Right common carotid artery plus branches (tissue), 1 donor: ENCODE data around the gene CXADR.

DNA sequence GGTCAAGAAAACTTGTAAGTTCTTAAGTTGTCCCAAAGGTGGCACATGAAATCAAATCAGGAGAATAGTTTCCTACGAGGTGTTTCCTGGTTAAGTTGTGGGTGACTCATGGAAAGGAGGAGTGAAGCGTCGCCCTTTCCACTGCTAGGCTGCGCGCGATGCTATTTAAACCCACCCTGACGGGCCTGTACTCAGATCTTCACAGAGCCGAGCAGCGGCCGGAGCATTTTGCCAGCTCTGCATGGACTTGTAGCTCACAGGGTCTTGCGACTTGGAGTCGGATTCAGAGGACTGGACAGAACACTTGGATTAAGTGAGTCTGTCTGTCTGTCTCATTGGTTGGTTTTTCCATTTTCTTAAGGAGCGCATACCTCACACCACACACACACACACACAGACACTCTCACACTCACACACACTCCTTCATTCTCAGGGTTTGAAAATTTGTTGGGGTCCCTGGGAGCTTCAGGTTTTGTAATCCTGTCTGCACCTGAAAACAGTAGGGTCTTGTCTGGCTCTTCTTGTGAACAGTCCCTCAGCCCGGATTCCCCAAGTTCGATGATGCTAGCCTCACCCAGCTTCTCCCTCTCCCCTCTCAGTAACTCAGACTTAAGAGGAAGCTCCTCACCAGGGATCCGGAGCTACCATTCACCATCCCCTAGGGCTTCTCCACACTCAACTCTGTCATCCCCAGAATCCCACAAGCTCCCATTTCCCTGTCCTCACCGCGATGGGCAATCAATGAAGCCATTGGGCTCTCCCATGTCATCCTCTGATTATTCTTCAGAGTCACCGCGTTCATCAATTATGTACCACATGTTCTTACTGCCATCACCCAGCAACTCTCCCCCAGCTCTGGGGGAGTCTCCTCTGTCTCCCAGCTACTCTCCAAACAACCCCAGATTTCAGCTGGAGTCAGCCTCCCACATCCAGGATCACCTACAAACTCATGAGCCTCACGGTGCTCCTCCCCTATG is 1531.0 kb upstream of the TPTE start:
- PRO-cap, result no peak

GRCh38 chr21:9324780-9325284 is 1196.6 kb upstream of the TPTE start:
- PRO-cap, result no peak

GRCh38 chr21:14528004-14529382 is 17.6 kb downstream of the SAMSN1 start:
- PRO-cap, result unidirectional peak, minus-strand start at chr21:14528966

- PRO-cap, result no peak
These were observed 8.9 kb downstream of the SAMSN1 start for GRCh38 chr21:14536992-14537747.

- PRO-cap, result no peak
These were observed 4.1 kb upstream of the SAMSN1 start for GRCh38 chr21:14550079-14550675.

DNA sequence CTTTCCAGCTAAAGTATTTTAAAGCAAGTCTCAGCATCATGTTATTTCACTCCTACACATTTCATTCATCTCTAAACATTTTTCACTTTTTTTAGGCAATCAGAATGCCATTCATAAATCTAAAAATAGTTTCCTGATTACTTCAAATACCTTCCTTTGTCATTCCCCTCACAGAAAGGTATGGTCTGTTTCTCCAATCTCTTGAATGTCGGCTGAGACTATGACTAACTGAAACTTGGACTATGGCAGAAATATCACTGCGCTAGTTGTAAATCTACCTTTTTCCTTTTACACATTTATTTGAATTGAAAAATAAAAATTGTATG is 116.5 kb upstream of the SAMSN1 start:
- PRO-cap, result no peak

GRCh38 chr21:14691875-14692484 is 145.9 kb upstream of the SAMSN1 start:
- PRO-cap, result no peak

- PRO-cap, result no peak
These were observed 6.7 kb downstream of the NRIP1 start for GRCh38 chr21:15057739-15058862.

GRCh38 chr21:15121607-15122056 is 56.8 kb upstream of the NRIP1 start:
- PRO-cap, result no peak

DNA sequence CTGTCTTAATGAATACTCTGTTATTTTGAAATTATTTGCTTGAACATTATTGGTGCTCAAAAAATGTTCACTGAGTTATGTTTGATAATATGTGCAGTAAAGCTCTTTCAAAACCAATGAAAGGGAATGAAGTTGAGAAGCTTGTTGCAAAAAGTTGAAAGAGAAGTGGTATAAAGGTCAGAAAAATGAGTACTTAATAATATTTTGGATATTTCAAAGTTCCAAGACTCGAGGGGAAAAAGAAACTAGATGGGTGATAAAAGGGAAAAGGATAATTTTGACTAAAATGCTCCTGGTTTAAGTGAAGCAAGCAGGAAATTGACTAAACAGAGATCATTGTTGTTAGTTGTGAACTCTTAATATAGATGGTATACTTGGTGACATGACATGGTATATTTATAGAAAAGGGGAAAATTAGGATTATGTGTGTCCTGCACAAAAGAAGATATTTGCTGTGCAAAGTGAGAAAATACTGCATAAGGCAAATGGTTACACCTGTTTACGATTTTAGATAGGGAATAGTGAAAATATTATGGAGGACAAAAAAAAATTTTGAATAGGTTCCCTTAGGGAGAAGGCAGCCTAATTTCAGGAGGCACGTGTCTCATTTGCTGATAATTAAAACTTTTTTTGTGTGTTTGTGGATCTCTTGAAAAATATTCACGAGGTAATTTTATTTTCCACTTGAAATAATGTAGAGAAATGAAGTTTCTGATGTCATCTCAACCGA is 37.8 kb downstream of the USP25 start:
- PRO-cap, result no peak

- PRO-cap, result no peak
These were observed 61.6 kb downstream of the USP25 start for GRCh38 chr21:15791401-15791748.

DNA sequence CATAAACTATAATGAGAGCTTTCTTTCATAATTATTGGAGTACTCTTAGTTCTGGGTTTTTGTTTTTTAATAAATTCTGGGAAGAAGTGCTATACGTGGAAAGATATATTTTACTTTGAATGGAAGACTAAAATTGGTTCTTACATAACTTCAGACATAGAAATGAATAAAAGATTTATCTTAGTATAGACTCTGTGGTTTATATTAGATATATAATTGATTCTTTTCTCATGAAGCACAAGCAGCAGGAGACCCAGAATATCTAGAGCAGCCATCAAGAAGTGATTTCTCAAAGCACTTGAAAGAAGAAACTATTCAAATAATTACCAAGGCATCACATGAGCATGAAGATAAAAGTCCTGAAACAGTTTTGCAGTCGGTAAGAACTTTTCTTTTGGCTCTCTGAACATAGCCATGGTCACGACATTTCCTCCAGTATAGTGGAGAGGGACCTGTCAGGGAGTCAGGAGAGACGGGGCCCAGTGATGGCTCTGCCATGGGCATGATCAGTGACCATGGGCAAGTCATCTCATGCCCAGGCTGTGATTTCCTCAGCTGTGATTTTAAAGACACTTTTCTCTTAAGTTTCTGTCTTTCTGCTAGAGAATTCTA is 112.5 kb downstream of the USP25 start:
- PRO-cap, result no peak

DNA sequence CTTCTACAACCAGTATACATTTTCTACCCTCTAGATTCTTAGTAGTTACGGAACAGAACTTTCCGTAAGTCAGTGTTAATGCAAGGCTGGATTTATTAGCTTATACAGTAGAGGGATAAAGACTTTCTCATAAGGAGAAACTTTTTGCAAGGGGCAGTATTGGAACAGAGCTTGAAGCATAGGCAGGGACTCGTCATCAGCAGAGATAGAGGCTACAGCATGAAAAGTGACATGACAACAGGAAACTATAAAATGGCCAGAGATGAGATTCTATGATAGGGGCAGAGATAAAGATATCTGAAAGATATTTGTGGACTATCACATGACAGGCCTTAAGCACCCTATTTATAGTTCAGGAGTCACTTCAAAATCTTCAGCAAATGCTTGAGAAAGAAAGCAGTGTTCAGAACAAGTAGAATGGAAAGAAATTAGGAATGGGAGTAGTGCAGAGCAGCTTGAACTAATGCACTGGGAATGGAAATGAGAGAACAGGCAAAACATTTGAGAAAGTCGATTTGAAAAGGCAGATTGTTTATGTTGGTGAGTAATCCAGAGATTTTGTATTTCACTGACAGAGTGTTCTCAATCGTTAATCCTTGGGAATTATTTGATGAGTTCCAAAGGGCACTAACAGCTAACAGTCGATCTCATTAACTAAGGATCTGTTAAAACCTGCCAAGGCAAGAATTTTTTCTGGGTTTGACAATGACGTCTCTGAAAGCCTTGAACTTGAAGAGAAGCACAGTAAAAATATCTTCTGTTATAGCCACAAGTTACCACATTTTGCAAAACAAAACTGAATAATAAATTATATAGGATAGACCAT is 482.0 kb downstream of the USP25 start:
- PRO-cap, result no peak

DNA sequence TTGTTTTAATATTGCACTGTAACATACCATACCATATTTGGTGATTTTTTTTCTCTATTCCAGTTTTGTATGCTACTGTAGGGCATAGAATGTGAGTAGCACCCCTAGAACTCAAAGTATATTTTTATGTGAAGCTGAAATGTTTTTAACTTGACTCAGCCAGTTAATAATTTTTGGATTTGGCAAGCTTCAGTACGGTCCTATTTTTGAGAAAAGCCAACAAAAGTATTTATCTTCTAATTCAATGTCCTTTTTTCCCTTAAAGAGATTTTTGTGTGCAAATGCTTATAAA is 593.8 kb downstream of the USP25 start:
- PRO-cap, result no peak

GRCh38 chr21:16419146-16419940 is 689.6 kb downstream of the USP25 start:
- PRO-cap, result unidirectional peak, plus-strand start at chr21:16419244; unidirectional peak, plus-strand start at chr21:16419310

- PRO-cap, result no peak
These were observed 384.7 kb upstream of the CXADR start for GRCh38 chr21:17127987-17128648.

GRCh38 chr21:17454285-17455330 is 58.2 kb upstream of the CXADR start:
- PRO-cap, result no peak

DNA sequence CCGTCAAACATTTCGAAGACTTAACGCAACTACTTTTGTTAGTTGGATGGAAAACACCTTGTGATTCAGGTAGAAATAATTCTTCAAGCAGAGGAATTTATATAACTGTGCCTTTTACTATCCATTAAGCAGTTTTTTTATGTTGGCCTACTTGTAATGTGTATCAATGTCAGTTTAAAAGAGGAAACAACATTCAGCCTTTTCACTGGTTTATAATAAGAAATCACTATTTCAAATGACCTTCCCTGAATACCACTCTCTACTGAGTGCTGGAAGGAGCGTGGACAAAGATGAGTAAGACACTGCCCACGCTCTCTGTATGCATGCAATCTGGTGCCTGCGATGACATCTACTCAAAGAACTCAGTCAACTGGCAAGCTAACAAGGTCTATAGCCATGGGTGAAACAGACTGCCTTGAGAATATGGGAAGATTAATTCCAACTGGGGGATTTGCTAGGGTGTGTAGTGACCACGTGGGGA is 49.5 kb upstream of the CXADR start:
- PRO-cap, result no peak

DNA sequence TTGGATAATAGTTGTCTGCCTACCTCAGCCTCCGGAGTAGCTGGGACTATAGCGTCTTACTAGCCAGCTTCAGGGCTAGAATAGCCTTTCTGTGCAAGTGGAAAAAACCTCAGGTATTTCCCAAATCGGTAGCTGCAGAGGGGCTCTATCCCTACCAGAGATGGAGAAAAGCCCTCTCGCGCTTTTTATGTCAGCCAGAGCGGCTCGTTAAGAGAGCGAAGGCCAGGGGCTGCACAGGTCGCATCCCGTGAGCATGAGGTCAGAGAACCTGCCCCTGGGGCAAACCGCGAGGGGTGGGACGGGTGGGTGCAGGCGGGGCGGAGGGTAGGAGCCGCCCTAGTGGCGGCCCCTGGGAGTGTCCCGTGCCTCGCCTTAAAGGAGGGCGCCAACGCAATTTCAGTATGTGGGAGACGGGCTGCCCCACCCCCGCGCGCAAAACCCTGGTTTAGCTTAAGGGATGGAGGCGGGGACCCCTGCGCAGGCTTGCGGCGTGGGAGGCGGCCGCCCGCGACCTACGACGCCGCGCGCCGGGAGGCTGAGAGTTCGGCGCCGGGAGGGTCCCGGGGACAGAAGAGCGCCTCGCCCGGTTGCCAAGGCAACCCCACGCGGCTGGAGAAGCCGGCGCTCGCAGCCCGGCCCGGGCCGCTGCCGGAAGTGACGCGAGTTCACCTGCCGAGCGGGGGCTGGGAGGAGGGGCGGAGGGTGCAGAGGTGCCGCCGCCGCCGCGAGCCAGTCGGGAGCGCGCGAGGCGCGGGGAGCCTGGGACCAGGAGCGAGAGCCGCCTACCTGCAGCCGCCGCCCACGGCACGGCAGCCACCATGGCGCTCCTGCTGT is at the start of gene CXADR:
Gene CXADR (plus strand): TSS at position 732 of the 834 bp plus-strand sequence.
- PRO-cap, result bidirectional peak, plus-strand start at position 736 of the sequence, minus-strand start at position 538 of the sequence

DNA sequence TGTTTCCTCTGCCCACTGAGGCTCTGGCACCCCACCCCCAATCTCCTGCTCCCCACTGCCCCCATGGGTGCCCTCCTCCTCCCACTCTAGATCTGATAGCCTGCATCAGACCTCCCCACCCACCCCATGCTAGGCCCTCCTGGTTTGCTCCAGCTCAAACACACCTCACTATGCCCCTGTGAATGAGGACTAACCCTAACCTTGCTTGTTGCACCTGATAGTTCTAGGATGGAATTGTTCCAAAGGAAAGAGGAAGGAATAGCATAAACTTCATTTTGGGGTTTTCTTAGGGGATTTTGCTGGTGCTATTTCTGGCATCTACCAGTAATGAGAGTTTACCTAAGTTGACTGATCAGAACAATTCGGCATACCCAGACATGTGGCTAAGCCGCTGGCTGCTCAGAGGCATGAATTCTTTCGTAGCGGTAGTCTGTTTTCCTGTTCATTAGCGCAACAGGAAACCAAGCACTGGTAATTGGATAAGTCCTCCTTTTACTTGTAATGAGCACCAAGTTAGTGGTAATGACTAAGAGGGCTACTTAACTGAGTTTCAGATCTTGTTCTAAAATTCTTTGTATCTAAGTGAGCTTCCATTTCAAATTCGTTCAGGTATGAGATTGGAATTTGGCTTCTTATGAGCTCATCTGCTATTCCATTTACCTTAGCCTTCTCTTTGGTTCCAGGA is 38.7 kb downstream of the C21orf91 start:
- PRO-cap, result no peak